Measurements from ENCODE around the genes LARS1, PPP2R2B and STK32A.

GRCh38 chr5:142874515-142875393 is 104.6 kb downstream of the ARHGAP26 start:
- RRBS, result no CpG with 5 or more reads among the region's 12 CpGs
CAGE:
- cytosol, long polyA plus RNA, result no peak
- long polyA plus RNA, result no peak
- nucleus, long polyA plus RNA, result no peak

- RRBS, result no CpG with 5 or more reads among the region's 3 CpGs
CAGE:
- cytosol, long polyA plus RNA, result no peak
- long polyA plus RNA, result no peak
- nucleus, long polyA plus RNA, result no peak
Observed at GRCh38 chr5:142912372-142912916, 142.3 kb downstream of the ARHGAP26 start.

DNA sequence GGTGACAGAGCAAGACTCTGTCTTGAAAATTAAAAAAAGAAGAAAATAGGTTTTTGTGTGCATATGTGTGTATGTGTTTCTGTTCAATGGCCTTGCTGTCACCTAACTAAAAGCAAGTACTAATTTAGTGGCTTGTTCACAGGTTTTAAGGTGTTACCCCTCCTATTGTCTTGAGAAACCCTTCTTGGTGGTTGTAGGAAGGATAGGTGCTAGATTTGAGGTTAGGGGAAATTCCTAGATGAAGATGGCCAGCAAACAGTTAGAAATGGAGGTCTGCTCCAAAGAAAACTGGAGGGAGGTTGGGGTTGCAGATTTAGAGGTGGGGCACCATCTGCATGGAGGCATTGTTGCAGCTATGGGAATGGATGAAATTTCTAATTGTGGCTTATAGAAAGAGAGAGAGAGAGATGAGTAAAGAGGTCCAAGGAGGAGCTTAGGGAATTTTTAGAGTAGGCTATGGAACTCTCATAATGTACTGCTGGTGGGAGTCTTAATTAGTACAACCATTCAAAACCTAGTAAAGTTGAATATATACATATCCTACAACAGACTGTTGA is 226.4 kb downstream of the ARHGAP26 start:
CAGE:
- cytosol, long polyA plus RNA, result no peak
- long polyA plus RNA, result no peak
- nucleus, long polyA plus RNA, result no peak

GRCh38 chr5:143041290-143042383 is 271.5 kb downstream of the ARHGAP26 start:
- RRBS, result no CpG with 5 or more reads among the region's 13 CpGs
CAGE:
- cytosol, long polyA plus RNA, result no peak
- long polyA plus RNA, result no peak
- nucleus, long polyA plus RNA, result no peak

- RRBS, result no CpG with 5 or more reads among the region's 3 CpGs
CAGE:
- cytosol, long polyA plus RNA, result no peak
- long polyA plus RNA, result no peak
- nucleus, long polyA plus RNA, result no peak
Observed at GRCh38 chr5:143150171-143150746, 253.2 kb downstream of the NR3C1 start.

- RRBS, result no CpG with 5 or more reads among the region's 2 CpGs
CAGE:
- cytosol, long polyA plus RNA, result no peak
- long polyA plus RNA, result no peak
- nucleus, long polyA plus RNA, result no peak
Observed at GRCh38 chr5:143214208-143214484, 189.3 kb downstream of the NR3C1 start.

DNA sequence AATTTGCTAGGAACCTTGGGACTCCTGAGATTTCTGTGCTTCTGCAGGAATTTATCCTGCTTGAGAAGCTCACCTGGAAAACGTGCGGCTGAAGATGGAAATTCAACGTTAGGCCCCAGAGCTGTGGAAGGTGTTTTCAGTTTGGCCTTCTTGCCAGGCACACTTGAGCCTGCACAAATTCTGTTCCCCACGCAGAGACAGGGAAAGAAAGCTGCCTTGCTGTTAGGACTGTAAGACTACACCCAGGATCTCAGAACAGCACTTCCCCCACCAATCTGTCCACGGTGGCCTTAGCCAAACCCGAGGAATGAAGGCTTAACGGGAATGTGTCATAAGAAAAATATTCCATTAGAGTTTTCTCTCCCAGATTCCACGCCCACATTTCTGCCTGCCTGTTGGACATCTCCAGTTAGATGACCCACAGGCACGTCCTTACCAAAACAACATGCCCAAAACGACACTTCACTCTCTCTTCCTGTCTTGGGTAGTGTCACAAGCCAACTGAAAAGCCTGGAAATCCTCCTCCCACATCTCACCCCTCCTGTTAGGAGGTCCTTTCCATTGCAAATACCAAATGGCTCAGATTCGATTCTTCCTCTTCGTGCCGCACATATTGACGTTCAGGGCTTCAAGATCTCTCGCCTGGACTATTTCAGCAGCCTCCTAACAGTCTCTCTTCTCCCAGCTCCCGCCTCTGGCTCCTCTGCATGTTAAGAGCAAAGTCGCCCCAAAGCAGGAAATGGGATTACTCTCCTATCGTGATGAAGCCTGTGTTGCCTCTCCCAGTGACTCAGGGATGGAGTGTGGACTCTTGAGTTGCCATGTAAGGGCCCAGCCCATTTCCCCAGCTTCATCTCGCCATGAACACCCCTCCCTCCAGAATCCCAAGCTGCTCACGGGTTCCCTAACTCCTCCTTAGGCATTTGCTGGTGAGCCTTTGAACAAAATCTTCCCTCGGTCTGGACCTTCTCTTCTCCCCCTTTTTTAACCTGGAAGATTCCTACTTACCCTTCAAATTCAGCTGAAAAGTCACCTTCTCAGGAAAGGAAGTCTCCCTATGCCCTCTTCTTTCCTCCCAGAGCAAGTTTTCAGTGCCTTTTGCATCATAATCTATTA is 159.3 kb downstream of the NR3C1 start:
- RRBS, result no CpG with 5 or more reads among the region's 21 CpGs
CAGE:
- cytosol, long polyA plus RNA, result no peak
- long polyA plus RNA, result no peak
- nucleus, long polyA plus RNA, result no peak

GRCh38 chr5:143339289-143340005 is 64.0 kb downstream of the NR3C1 start:
- RRBS, result no CpG with 5 or more reads among the region's 1 CpG
CAGE:
- cytosol, long polyA plus RNA, result no peak
- long polyA plus RNA, result no peak
- nucleus, long polyA plus RNA, result no peak

GRCh38 chr5:143353905-143354605 is 49.4 kb downstream of the NR3C1 start:
- RRBS, result no CpG with 5 or more reads among the region's 5 CpGs
CAGE:
- cytosol, long polyA plus RNA, result no peak
- long polyA plus RNA, result no peak
- nucleus, long polyA plus RNA, result no peak

DNA sequence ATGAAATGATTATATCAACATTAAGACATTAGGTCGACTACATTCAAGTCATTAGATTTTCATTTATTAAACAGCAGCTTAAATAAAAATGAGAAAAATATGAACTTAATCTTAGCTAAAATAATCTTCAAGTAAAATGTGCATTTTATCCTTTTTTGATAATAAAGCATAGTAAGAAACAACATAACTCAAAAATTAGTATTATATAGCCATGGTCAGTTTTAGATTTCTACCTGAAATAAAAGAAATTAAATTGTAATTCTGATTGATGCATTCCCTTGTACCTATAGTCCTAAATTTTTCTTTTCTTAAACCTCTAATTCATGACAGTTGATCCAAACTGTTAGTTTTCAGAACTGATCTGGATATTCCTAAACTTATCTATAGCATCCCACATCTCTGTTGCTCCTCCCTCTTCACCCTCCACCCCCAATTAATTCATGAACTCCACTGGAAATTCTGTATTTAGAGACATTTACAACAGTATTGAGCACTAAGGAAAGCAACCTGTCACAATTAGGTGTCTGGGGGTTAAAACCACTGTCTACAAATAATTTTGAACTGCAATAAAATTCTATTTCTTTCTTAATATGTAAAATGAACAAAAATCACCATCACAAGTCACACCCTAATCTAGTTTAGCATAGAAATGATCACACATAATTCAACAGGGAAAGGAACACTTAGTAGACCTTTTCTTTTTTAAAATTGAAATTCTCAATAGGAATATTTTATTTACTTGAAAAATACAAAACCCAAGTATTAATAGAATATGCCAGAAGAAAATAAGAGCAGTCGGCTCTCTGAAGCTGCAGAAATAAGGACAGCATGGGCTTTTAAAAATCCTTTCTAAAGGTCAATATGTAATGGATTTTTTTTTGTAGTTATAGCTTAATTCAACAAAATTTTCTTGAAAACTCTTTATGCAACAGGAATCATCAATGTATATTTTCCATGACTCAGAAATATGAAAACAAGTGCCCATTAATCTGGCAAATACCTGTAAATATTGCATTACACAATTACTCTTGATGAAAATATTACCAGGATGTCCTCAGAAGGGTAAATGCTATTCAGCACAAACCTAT is 8.6 kb downstream of the NR3C1 start:
- RRBS, result no CpG with 5 or more reads among the region's 2 CpGs
CAGE:
- cytosol, long polyA plus RNA, result no peak
- long polyA plus RNA, result no peak
- nucleus, long polyA plus RNA, result no peak

- RRBS, result no CpG with 5 or more reads among the region's 2 CpGs
CAGE:
- cytosol, long polyA plus RNA, result no peak
- long polyA plus RNA, result no peak
- nucleus, long polyA plus RNA, result no peak
Observed at GRCh38 chr5:145493134-145493634, 342.0 kb downstream of the PRELID2 start.

DNA sequence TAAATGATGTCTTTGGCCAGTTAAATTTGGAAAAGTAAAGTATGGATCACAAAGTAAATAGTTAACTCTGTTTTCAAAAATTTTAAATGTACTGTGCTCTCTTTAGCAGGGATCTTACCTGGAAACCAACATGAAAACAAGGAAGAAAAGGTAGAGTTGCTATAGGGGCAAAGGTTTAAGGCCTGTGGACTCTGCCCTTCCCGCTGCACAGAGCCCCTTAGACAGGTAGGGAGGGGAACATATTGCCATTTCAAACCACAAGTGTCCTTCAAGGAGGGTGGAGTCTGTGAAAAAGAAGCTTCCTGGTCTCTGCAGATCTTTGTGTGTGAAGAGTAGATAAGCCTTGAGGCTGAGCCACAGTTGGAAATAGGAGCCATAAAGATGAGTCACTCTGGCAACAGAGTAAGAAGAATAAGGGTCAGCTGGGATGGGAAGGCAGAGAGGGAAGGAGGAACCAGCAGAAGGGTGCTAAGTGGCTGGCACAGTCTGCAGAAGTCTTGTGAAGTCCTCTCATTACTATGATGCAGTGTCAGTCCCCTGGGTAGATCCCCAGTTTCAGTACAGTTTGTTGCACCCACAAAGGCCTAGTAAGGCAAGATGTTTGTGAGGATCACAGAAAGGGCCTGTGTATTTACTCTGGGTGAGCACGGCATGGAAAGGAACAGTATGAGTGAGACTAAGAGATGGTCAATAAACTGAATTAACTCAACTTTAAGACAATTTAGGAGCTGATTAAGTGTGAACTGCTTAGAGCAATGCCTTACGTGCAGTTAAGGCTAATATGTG is 18.1 kb downstream of the GRXCR2 start:
- RRBS, result no CpG with 5 or more reads among the region's 3 CpGs
CAGE:
- cytosol, long polyA plus RNA, result no peak
- long polyA plus RNA, result no peak
- nucleus, long polyA plus RNA, result no peak

DNA sequence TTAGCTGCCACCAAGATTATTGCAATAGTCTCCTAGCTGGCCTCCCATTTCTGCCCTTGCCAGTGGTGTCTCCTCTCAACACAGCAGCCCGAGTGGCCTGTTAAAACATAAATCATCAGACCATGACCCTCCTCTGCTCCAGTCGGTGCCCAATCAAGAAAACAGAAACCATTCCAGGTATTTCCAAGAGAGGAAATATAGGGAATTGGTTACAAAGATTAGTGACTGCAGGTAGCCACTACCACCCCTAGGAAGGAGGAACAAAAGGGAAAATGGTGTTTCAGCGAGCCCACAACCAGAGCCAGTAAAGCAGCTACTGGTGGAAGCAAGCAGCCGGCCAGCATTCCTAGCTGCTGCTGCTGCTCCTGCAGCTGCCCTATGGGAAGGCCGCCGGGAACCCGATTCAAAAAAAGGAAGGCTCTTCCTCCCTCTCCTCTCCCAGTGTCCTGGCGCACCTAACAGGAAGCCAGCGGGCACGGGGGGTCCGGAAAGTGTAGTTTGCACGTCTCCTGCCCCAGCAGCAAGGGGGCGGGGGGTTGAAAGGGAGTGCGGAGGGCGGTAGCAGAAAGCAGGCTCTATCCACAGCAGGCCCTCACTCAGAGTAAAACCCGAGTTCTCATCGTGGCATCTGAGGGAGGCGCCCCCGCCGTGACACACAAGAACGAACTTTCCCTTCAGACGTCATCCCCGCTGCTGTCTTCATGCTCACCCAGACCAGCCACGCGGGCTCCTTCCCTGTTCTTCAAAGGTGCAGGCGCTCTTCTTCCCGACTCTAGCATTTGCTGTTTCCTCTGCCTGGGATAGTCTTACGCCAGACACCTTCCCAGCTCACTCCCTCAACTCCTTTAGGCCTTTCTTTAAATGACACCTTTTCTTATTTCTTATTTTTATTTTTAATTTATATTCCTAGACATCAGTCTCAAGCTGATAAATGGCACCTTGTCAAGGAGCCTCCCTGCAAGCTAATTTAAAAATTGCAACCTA is 16.5 kb downstream of the GRXCR2 start:
- RRBS, result 84% methylated on average over 7 of the region's 28 CpGs
CAGE:
- cytosol, long polyA plus RNA, result no peak
- long polyA plus RNA, result no peak
- nucleus, long polyA plus RNA, result no peak

DNA sequence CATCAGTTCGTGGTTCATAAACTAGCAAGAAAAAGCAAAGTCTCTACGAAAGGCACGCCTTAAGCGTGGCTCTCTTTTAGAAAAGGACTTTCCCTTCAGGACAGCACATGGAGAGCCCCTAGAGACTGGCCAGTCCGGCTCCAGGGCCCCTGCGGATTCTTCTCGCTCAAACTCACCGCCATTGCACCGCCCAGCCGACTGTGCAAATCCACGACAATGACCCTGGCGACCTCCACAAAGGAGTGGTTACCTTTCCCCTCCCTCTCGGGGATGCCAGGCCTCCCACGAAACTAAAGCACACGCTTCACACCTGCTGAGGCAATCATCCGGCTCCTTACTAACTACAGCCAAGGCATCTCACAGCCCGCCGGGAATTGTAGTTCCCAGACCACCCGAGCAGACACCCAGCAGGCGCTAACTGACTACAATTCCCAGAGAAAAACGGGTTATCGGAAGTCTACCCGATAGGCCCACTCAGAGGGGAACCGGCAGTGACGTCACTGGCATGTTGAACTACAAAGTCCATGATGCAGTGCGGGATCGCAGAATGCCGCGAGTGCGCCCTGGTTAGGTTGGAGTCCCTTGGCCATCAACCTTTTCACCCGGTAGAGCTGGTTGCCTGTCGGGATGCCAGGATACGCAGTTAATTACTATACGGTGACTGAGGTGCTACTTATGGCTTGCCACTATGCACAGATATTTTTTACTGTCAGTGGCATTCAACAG is at the start of gene LARS1:
Gene LARS1, minus strand, starts transcription at position 339 of the 726 bp plus-strand sequence.
- RRBS, result under 1% methylated on average over 6 of the region's 34 CpGs
CAGE:
- cytosol, long polyA plus RNA, result start-site peak on the minus strand centred at position 271 of the sequence, 145 bp wide, 525 and 1,409 reads in 2 replicates
- long polyA plus RNA, result start-site peak on the minus strand centred at position 271 of the sequence, 145 bp wide, 1,297 and 849 reads in 2 replicates
- nucleus, long polyA plus RNA, result start-site peak on the minus strand centred at position 261 of the sequence, 141 bp wide, 752 and 1,879 reads in 2 replicates

DNA sequence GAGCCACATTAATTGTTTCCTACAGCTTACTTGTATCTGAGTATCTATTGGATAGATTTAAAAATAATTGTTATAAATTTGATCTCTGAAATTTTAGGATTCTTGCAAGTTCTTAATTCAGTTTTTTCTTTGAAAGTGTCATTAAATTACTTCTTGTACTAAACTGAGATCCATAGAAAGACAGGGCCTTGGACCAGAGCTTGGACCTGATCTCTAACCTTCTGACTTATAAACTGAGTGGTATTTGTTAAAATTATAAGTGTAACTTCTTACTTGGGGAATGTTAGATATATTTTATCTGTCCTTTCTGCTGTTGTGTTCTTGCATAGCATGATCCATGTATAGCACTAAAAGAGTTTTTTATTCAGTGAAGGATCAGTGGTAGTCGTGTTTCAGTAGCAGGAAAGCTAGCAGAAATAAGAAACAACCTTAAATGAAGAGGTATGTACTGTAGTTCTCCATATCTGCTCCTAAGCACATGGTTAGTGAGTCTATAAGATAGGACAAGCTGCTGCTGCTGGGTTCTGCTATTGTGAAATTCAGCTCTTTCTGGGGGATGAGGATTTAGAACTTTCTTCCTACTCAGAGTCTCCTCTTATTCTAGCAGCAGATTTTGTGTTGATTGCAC is 23.8 kb downstream of the TCERG1 start:
- RRBS, result no CpG with 5 or more reads among the region's 1 CpG
CAGE:
- cytosol, long polyA plus RNA, result no peak
- long polyA plus RNA, result no peak
- nucleus, long polyA plus RNA, result no peak

DNA sequence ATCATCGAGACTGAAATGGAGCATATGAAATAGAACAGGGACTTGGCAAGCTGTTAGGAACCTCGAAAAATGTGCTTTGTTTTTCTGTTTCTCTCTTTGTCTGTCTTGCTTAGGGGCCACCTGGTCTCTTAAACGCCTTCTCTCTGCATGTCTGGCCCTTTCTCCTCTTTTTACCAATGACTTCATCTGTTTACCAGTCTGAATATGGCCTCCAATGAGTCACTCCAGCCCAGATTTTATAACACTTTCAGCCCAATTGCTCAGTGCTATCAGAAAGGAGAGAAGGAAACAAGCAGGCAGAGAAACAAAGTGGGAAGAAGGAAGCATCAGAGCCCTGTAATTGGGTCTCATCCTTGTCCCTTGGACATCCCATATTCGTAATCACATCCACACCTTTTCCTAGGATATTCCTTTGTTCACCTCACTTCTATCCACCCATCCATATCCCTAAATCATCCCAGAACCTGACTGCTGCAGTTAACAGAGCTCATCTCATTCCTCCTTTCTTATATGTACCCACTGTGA is 151.7 kb upstream of the GPR151 start:
- RRBS, result no CpG with 5 or more reads among the region's 4 CpGs
CAGE:
- cytosol, long polyA plus RNA, result no peak
- long polyA plus RNA, result no peak
- nucleus, long polyA plus RNA, result no peak

GRCh38 chr5:146878026-146879152 is at the start of gene PPP2R2B:
Gene PPP2R2B (minus strand): TSS chr5:146878757.
- RRBS, result 2% methylated on average over 9 of the region's 70 CpGs
CAGE:
- cytosol, long polyA plus RNA, result no peak
- long polyA plus RNA, result start-site peak on the minus strand at chr5:146878706-146878791, 354 and 216 reads in 2 replicates
- nucleus, long polyA plus RNA, result no peak

- RRBS, result 2% methylated on average over 24 of the region's 57 CpGs
CAGE:
- cytosol, long polyA plus RNA, result no peak
- long polyA plus RNA, result no peak
- nucleus, long polyA plus RNA, result no peak
Observed at GRCh38 chr5:147234357-147235212, at the start of gene STK32A. Gene STK32A (plus strand): TSS chr5:147235026.

DNA sequence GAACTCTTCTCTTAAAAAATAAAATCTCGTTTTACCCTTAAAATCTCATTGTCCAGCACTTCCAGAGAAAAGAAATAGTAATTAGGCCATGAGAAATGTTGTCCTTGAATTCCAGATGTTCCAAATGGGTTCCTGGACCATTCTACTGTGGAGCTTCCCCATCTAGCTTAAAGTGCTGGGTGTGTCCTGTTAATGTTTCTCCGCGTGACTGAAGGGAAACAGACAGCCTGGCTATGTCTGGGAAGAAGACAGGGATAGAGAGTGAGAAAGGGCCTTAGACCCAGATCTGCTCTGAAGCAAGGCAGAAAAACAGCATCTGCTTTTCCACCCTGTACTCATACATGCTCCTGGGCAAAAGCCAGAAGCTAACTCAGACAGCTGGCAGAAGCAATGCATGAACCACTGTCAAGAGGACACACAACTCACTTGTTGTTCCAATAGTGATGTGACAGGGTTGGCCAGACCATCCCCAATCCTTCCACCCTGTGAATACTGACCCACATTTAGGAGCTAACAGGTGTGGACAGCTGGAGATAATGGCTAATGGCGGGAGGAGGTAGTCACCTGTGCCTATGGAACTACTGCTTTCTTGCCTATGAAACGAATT is 63.4 kb downstream of the DPYSL3 start:
- RRBS, result no CpG with 5 or more reads among the region's 5 CpGs
CAGE:
- cytosol, long polyA plus RNA, result no peak
- long polyA plus RNA, result no peak
- nucleus, long polyA plus RNA, result no peak

DNA sequence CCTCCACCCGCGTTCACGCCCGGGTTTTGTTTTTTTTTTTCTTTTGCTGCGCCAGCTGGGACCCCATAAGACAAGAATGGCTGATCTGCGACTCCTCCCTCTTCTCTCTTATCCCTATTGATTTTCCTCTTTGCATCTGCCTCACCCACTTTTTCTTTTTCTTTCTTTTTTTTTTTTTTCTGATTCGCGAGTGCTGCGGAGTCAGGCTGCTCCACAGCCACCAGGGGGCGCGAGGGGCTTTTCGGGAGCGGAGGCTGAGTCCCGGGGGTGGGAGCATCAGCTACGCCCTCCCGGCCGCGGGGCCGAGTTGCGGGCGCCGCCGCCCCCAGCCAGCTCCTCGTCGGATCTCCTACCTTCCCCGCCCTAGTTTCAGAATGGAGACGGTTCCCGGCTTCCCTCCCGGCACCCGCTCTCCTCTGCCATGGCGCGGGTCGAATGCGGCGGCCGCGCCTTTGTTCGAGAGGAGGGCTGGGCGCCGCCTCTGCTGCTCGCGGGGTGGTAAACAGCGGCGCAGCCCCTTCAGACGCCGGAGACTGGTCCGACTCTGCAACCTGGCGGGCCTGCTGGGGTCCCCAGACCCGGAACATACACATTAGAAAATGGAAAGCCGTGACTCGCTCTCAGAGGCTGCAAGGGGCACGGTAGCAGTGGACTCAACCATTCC is 55.9 kb downstream of the DPYSL3 start:
- RRBS, result 2% methylated on average over 19 of the region's 52 CpGs
CAGE:
- cytosol, long polyA plus RNA, result no peak
- long polyA plus RNA, result no peak
- nucleus, long polyA plus RNA, result no peak